Measurements from ENCODE around the gene PECAM1.

- RRBS, result no CpG with 5 or more reads among the region's 7 CpGs
Observed at GRCh38 chr17:64087346-64088421, 42.3 kb downstream of the ERN1 start.

- RRBS, result no CpG with 5 or more reads among the region's 5 CpGs
Observed at GRCh38 chr17:64133539-64133863, 3.6 kb upstream of the ERN1 start.

GRCh38 chr17:64174558-64175434 is 44.9 kb upstream of the ERN1 start:
- RRBS, result no CpG with 5 or more reads among the region's 8 CpGs

GRCh38 chr17:64237758-64238095 is 25.3 kb downstream of the TEX2 start:
- RRBS, result no CpG with 5 or more reads among the region's 6 CpGs

DNA sequence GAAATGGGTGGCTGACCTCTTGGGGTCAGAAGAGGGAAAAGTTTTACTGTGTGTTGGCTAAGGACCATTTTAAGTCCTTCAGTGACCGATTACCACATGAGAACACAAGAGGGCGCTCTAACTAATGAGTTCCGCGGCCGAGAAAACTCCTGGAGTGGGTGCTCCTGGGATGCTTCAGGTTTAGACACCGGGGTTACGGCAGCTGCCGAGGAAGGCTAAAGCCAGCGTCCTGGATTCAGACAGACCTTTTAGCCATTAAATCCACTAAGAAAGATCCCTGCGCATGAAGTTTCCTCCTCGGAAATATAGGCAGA is 58.0 kb upstream of the TEX2 start:
- RRBS, result no CpG with 5 or more reads among the region's 11 CpGs

DNA sequence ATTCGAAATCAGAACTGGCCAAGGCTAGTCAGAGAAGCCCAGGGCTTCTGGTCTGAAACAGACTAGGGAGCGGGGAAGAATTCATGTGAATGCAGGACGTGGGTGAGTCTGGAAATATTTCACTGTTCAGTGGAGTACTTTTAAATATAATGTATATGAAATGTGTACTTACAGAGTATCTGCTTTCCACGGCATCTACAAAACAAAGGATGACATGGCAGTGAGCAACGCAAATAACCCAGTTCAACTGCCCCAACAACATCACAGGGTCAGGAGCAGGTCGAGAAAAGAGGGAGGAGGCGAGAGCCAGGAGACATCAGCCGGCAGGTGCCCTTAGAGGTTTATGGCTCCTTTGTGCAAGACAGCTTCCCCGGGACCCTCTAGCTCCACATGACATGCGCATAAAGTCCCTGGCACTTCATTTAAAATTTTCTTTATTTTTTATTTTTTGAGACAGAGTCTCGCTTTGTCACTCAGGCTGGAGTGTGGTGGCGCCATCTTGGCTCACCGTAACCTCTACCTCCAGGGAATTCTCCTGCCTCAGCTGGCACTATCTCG is 61.1 kb downstream of the PECAM1 start:
- RRBS, result no CpG with 5 or more reads among the region's 14 CpGs

DNA sequence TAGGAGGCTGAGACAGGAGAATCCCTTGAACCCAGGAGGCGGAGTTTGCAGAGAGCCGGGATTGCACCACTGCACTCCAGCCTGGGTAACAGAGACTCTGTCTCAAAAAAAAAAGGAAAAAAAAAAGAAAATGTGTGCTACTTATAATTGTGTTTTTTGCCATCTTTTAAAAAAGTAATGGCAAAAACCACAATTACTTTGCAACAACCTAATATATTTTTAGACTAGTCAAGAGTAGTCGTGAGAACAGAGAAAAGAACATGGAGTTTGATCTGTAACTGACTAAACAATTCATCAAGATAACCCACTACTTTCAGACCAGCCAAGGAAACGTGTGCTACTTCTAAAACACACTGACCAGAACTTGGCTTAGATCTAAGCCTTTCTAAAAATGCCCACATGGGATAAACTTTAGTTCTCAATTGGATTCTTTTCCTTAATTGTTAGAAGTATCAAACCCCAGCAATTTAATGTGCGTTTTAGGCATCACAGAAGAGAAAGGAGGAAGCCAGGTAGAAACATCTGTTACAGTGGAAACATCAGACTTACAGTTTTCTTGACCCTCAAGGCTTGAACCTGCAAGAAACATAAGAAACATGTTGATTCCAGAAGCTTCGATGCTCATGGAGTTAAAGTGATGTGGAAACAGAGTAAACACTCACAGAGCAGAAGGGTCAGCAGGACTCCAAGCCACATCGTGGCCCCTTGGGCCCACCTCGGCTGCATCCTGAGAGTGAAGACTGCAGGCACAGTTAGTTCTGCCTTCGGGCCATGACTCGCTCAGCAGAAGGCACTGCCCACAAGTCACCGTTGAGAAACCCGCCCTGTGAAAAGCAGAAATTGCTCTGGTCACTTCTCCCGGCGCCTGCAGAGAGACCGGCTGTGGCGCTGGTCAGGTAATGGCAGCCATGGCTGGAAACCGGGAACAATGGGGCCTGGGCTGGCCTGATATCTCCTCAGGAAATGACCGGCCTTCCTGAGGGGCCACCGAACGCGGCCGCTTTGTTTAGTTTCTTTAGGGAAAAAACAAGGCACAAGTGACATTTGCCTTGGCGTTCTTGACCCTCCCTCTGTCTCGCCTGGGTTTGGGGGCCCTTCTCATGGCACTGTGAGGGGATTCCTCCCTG is at the start of gene PECAM1:
PECAM1 (minus strand) TSS at position 921 of the 1,127 bp plus-strand sequence.
- RRBS, result no CpG with 5 or more reads among the region's 24 CpGs

DNA sequence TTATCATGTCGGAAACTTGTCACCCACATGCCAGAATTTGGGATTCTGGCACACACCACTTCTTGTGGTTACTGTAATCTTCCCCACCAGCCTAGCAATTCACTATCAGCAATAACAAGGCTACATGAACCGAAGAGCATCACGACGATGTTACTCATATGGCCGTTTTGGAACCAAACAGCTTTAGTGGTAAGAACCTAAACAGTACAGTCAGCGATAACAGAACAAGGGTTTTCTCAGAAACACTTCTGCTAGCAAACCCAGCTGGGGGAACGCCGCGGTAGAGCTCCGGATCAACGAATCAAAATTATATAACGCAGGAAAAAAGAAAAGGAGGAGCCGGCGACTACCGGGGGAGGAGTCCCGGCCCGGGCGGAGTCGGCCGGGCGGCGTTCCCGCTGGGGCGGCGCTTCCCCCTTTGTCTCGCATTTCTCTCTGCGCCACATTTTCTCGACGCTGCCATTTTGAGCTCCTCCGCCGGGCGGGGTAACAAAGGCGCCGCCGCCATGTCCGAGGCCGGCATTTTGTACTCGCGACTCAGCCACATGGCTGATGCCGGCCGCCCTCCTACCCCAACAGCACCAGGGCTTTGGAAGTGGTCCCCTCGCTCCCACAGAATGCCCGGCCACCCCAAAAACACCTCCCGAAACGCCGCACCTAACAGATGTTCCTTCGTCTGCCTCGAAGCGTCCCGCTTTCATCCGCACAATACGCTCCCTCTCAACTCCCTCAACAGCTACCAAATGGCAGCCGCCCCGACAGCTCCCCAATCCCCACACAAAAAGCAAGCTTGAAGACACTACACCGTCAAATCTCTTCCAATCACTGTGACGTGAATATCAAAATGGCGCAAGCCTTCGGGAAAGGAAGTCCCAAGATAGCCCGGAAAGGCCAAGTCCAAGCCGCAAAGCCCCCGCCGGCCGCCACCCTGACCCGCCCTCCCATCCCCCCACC is 723 bp downstream of the DDX5 start:
- RRBS, result under 1% methylated on average over 16 of the region's 64 CpGs

GRCh38 chr17:64529259-64529877 is 22.6 kb downstream of the CEP95 start:
- RRBS, result no CpG with 5 or more reads among the region's 6 CpGs

DNA sequence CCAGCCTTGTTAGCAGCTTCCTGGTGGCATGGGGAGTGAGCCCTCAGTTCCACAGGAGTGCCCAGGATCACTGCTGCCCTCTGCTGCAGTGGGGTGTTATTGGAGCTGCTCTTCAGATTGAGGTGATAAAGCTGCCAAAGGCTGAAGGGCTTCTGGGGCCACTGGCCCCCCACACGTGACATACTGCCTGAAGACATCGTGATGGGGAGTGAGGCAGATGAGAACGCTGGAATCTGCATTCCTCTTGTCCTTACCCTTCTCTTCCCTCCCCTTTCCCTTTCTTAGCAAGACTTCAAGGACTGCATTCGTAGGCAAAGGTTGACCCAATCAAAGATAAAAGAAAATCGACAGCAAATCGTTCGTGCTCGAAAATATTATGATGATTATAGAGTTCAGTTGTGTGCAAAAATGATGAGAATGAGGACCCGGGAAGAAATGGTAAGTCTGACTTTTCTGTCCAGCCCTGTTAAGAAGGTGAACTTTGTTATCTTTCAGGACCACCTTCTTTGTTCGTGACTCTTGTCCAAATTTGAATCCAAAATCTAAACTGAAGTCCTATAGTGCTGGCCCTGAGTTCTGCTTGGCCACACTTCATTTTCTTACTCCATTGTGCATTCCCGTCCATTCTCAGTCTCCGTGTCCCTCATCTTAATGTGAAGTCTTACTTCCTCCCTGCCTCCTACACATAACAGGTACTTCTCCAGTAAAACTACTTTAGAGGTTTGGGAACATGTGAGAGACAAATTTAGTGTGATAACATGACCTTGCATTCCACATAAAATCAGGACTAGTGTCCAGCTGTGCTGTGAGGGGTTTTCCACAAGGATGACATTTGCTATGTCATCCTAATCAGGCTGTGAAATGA is 27.8 kb downstream of the CEP95 start:
- RRBS, result no CpG with 5 or more reads among the region's 12 CpGs

- RRBS, result no CpG with 5 or more reads among the region's 6 CpGs
Observed at GRCh38 chr17:64706154-64706808, 44.2 kb upstream of the SMURF2 start.

DNA sequence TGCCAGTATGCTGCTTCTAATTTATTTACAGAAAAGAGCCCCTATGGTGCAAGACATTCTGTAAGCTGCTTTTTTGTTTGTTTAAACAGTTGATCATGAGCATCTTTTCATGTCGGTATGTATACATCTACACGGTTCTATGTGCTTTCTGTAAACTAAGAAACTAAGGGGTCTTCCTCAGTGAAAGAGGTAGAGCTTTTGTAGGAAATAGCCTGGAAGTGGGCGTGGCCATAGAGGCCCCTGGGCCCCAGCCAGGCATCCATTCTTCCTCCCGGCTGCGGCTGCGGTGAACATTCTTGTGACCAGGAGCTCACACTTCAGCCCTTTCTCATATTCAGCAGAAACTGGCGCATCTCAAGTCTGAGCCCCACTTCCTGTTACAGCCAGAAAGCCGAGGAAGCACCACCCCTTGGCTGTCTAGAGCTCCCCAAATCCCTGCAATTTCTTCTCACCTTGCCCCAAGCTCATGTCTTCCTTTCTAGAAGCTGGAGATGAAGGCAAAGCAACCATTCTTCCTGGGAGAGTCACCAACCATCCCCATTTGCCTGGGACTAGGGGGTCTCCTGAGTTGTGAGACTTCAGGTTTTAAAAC is 46.9 kb upstream of the SMURF2 start:
- RRBS, result no CpG with 5 or more reads among the region's 8 CpGs

DNA sequence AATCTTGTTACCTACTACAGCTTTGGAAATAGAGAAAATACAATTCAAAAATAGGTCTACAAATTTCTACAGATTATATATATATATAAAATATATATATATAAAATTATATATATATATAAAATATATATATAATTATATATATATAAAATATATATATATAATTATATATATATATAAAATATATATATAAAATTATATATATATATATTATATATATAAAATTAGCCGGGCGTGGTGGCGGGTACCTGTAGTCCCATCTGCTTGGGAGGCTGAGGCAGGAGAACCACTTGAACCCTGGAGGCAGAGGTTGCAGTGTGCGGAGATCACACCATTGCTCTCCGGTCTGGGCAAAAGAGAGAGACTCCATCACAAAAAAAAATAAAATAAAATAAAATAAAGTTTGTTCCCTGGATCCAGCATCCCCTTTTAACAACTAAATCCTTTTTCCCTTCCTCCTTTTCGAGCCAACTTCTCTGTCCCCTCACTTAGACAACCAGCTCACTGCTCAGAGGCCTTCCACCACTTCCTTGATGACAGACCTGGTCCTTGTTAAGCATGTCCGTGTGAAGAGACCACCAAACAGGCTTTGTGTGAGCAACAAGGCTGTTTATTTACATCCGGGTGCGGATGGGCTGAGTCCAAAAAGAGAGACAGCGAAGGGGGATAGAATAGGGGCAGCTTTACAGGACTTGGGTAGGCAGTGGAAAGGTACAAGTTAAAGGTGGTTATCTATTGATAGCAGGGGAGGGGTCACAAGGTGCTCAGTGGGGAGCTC is 102.3 kb upstream of the SMURF2 start:
- RRBS, result no CpG with 5 or more reads among the region's 10 CpGs

- RRBS, result 12% methylated on average over 21 of the region's 71 CpGs
Observed at GRCh38 chr17:64780030-64781024, 118.2 kb upstream of the SMURF2 start.

GRCh38 chr17:64969926-64970489 is 50.7 kb upstream of the LRRC37A3 start:
- RRBS, result no CpG with 5 or more reads among the region's 10 CpGs

GRCh38 chr17:65022817-65023694 is 33.5 kb downstream of the GNA13 start:
- RRBS, result no CpG with 5 or more reads among the region's 11 CpGs

- RRBS, result no CpG with 5 or more reads among the region's 10 CpGs
Observed at GRCh38 chr17:65040374-65041196, 16.0 kb downstream of the GNA13 start.

GRCh38 chr17:65047729-65048944 is 8.4 kb downstream of the GNA13 start:
- RRBS, result no CpG with 5 or more reads among the region's 5 CpGs

DNA sequence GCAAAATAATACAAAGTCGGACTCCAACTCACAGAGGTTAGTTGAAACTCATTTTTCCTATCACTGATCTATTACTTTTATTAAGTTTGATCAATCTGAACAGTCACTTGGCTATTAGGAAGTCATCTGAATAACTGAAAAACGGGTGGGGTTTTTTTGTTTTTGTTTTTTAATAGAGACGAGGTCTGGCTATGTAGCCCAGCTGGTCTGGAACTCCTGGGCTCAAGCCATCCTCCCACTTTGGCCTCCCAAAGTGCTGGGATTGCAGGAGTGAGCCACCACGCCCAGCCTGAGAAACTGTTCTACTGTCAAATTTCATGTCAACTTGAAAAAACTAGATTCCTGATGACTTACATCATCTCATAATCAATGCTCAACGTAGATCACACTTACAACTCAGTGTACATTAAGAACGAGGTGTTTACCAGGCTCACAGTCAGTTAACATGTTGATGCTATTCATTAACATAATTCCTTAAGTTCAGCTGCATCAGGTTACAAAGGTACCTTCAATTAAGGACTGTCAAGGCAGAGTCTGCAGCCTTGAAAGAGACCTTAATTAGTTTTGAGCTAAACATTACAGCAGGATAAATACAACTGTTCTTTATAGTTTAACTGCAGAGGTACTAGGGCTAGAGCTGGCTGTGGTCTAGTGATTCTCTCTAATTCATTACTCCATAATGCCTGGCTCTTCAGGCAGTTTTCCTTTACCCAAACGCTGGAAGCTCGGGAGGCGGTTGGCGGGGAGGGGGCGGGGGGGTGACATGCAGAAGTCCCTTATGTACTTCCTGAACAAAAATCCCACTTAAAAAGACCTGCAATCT is 2.0 kb downstream of the GNA13 start:
- RRBS, result no CpG with 5 or more reads among the region's 11 CpGs

DNA sequence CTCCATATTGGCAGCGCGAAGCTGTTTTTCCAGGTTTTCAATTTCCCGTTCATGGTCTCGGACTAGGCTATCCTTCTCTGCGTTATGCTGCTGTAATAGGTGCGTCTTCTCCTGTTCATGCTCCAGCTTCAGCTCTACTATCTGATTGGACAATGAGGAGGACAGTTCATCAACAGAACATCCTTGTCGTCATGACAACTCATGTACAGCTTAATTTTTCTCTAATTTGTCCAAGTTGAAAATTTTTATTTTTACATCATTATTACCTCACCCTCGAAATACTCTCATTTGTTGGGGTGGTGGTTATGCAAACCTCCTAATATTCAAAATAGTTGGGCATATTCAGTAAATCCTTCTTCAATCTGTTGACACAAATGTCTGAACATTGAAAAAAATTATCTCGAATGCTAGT is 289.7 kb downstream of the CEP112 start:
- RRBS, result no CpG with 5 or more reads among the region's 9 CpGs